Placental epithelial cell (primary cell): Measurements from ENCODE around the genes CD69, KLRC3, EIF2S3B, TAS2R8 and TAS2R50.

DNA sequence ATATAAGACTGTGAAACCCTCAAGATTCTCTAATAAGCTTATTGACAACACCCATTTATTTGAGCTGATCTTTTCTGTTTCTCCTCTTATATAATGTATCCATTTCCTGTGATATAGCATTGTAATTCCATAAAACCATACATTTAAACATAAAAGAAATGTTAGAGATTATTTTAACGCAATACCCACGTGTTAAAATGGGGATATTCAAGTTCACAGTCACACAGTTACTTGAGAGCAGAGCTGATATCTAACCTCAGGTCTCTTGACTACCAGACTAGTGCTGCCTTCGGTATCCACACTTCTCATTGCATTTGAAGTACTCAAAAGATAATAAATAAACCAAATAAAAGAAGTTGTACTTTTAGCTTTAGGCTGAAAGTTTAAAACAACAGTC, 30.7 kb downstream of the CD69 start:
- CAGE, long polyA plus RNA: no peak

GRCh38 chr12:9742683-9743140, 18.0 kb downstream of the CD69 start:
- CAGE, long polyA plus RNA: no peak

- CAGE, long polyA plus RNA: no peak
These were observed at the start of gene CD69 for GRCh38 chr12:9760532-9761276. CD69 (minus strand) TSS chr12:9760901.

DNA sequence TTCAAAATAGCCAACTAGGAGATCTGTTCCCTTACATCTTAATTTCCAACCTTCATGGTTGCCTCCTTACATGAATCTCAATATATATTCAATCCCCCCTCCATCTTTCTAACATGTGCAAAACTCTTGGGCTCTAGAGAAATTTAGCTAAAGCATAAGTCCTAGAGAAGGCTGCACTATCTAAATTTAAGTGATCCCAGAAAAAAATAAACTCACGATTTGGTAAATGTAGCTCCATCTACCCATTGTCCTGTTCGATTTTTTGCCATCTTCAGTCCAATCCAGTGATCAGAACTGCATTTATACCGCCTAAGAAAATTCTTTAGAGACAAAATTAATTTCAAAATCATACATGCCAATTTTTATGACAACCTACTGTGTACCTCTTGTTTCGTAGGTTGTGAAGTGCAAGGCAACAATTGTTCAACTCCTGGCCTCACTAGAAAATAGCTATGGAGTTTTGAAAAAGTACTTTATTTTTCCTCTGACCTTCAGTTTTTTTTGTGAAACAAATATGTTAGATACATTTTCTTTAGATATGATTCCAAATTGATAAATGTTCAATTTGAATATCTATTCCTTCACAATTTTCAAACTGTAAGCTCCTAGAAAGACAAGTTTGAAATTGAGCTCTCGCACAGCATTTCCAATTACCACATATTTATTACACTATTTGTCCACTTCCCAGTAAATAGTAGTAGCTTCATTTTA, 14.8 kb downstream of the CLEC2B start:
- CAGE, long polyA plus RNA: no peak

DNA sequence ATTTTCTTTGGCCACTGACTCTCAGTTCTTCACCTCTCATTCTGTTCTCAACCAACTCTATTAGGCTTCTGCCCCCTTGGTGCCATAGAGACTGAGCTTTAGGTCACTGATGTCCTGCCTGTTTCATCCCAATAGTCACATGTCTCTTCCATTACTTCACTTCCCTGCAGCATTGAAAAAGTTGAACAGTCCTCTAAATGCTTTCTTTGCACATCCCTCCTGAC, 2.7 kb downstream of the CLEC12A start:
- CAGE, long polyA plus RNA: no peak

DNA sequence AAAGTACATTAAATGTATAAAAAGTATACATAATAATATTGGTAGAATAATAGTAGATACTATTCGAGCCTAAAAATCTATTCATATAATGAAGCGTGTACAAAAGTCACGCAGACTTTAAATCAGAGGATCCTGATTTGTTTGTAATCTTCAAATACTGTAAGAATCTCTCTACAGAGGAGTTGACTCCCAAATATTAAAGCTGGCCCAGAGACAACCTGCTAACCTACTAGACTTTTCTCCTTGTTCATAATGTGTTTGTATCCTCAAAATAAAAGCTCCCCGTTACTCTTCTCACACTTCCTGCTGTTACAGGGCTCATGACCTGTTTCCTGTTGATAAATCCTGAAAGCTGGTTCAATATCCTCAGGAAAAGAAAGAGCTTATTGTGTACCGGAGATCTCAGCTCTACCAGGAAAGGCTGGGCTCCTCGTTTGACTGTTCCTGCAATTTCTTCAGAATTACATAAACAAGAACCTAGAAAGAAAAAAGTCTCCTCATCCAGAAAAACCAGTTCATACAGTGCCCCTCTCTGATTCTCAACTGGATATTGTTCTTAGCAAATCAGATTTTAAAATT, 30.9 kb downstream of the CLEC1A start:
- CAGE, long polyA plus RNA: no peak

DNA sequence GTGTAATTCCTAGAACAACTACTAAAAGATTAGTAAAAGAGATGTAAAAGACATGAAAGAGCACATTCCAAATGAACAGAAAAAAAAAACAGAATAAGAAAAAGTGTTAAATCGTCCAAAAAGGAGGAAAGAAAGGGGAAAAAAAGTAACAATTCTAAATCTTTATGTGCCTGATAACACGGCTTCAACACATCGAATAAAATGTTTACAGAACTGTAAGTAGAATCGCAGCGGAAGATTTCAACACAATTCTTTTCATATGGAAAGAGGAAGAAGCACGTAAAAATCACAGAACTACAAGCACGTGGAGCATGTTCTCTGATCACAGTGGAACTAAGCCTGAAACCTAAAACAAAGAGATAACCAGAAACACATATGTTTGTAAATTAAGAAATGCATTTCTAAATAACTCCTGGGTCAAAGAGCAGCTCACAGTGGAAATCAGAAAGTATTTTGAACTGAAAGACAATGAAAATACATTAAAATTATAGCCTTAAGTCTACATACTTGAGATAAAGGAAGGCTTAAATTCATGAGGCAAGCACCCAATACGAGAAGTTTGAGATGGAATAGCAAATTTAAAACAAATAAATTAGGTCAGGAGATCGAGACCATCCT, 8.7 kb downstream of the CLEC7A start:
- CAGE, long polyA plus RNA: no peak

DNA sequence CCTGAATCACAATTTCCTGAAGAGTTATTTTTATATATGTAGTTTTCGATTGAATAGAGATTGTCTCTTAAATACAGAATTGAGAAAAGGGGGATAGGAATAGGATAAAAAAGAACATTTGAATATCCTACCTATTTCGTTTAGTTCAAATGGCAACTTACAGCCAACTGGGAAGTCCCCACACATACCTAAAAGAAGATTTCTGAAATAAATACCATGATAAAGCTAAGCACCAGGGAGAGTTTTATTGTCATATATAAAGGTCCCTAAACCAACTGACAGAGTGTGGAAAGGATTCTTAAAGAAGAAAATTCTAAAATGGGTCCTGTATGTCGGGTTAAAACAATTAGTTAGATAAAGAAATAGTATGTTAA, 1.9 kb upstream of the KLRK1 start:
- CAGE, long polyA plus RNA: no peak

GRCh38 chr12:10420228-10420646, at the start of gene KLRC3:
KLRC3 (minus strand) TSS chr12:10420595.
- CAGE, long polyA plus RNA: no peak

DNA sequence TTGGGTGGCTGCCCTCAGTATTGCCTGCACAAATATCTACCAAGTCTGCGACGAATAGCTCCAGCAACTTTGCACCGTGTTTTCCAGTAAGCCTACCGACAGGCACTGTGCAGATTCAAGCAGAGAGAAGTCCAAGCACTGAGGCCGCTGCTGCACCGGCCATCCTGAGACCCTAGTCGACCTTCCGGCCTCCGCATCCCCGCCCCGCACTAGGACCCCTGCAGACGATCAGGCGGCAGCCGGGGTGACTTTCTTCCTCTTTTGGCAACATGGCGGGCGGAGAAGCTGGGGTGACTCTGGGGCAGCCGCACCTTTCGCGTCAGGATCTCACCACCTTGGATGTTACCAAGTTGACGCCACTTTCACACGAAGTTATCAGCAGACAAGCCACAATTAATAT, at the start of gene EIF2S3B:
EIF2S3B (plus strand) TSS at position 257 of the 400 bp plus-strand sequence.
- CAGE, long polyA plus RNA: no peak

DNA sequence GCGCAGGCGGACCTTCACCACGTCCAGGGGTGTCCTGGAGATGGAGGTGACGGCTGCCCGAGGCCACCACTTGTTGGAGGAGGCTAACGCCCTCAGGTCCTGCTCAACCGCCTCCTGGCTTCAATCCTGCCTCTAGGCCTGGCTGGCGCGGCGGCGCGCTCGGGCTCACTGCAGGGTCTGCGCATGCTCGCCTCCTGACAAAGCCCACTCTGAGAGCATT, 45.8 kb downstream of the EIF2S3B start:
- CAGE, long polyA plus RNA: no peak

- CAGE, long polyA plus RNA: no peak
These were observed 41.7 kb downstream of the MAGOHB start for GRCh38 chr12:10571454-10572271.

GRCh38 chr12:10599391-10599838, 14.0 kb downstream of the MAGOHB start:
- CAGE, long polyA plus RNA: no peak

DNA sequence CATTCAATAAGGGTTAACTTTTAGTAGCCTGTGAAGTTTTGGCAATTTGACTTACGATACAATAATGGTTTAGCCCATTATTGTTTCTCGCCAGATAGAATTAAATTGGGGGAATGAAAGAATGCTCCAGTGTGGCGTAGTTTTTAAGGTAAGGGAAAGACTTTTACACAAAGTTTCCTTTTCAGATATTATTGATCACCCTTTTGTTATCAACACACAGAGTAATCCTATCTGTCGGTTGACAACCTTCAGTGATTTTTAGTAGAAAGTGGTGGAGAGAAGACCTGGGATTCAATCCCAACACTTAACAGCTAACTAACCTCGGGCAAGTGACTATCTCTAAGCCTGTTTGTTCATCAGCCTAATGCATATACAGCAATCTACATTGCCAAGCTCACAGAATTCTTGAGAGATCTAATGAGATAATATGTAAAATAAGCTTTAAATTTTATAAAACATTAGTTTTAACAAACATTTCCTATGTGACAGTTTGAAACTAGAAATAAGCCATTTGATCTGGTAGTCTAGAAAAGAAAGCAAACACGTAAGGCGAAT, 845 bp upstream of the MAGOHB start:
- CAGE, long polyA plus RNA: no peak

GRCh38 chr12:10710497-10711262, 12.4 kb downstream of the YBX3 start:
- CAGE, long polyA plus RNA: no peak

- CAGE, long polyA plus RNA: no peak
These were observed 10.4 kb downstream of the YBX3 start for GRCh38 chr12:10712204-10713555.

DNA sequence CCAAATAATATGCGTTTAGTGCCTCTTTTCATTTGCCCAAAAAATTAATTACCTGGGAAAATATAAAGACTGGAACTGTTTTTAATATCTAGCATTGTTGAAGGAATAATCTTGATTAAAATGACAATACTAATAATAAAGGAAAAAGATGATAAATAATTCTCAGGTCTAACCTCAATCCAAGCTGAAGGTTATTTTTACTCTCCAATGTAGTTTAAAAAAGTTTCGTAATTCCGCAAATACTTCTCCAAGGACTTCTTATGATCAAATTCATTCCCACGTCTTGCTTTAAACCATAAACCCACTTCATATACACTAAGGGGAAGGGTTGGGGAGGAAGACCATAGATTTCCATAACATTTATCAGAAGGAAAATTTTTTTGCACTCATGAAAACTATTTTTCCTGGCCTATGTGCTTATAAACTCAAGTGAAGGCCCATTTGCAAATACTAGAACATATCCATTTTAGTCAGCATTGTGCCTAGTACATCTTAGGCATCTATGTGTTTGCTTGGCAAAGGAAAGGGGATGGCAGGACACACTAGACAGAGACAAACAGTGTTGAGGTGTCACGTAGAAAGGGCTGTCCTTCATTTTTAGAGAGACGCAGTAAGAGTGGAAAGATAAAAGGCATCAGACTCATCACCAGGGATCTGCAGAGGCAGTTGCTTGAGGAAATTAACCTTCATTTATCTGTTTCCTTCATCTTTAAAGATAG, 2.3 kb downstream of the YBX3 start:
- CAGE, long polyA plus RNA: no peak

DNA sequence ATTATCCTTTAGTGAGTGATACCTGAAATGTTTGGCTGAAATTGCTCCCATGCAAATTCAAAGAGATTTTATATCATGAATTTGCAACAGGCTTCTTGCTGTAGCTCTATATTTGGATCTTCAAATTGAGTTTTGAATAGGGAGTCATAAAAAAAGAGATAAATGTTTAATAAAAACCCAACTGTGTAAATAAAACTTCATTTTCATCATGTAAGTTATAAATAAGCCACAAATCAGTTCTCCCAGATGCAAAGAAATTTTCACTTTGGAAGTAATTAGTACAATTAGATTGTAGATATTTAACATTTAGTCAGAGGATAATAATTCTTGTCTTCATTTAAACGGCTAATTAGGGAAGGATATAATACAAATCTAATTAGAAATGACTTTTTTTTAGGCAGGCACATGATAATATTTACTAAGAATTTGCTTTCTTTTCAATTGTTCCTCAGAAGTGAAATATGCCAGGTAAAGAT, at the start of gene TAS2R8:
TAS2R8 (minus strand) TSS at position 56 of the 476 bp plus-strand sequence.
- CAGE, long polyA plus RNA: no peak

GRCh38 chr12:10986844-10987246, at the start of gene TAS2R50:
TAS2R50 (minus strand) TSS chr12:10986912.
- CAGE, long polyA plus RNA: no peak

DNA sequence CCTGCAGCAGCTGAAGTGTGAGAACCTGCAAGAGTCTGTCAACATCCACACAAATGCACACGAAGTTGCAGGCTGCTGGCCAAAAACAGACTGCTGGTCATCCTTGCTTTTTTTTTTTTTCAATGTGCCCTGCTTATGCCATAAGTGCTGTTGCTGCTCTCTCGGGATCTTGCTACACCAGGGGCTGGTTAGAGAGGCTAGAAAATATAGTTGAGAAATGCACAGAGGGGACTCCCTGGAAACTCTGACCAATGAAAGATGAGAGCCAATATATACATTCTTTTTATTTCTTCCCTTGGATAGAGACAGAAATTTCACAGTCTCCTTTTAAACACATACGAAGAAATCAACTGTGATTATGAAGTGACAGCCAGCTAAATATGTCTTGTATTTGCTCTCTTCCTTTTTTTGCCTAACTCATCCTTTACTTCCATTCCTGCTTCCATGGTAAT, 16.7 kb upstream of the TAS2R30 start:
- CAGE, long polyA plus RNA: no peak